ENCODE measurements around the gene TEX12.

DNA sequence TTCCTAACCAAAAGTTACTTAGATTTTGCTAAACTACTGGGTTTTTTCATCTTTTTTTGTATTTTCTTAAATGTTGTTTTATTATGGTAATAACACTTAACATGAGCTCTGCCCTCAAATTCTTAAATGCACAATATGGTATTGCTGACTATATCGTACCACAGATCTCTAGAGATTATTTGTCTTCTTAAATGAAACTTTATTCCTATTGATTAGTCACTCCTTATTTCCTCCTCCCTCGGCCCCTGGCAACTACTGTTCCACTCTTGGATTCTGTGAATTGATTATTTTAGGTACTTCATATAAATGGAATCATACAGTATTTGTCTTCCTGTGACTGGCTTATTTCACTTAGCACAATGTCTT, 113.4 kb upstream of the POU2AF2 start:
- PRO-cap: no peak

DNA sequence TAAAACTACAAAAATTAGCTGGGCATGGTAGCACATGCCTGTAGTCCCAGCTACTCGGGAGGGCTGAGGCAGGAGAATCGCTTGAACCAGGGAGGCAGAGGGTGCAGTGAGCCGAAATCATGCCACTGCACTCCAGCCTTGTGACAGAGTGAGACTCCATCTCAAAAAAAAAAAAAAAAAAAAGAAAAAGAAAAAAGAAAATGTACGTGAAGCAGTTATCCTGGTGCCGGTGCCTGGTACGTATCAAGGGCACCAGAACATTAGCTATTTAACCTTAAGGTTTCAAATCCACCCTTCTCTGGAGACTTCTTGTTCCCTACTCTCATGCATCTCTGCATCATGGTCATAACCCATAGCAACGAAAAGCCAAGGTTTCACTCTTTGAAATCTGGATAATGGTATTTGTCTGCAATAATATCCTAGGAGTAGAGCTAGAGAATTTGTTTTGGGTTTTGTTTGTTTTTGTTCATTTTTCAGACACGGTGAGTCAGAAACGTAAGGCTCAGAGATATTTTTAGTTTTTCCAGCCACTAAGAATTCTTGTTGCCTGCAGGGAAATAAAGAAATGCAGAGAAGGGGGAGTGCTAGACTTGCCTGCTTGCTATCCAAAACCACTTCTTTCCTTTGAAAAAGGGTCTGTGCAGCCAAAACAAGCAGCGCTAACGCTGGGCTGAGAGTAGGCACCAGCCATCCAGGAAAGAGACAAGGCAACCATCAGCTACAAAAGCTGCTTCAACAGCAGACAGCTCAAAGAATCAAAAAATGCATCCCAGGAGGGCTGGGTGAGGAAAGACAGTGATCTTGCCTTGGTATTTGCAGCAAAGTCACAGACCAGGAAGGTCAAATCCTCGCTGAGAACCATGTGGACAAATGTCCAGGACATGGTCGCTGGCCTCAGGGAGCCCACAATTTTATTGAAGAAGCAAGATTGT, 25.9 kb downstream of the POU2AF3 start:
- PRO-cap: no peak

DNA sequence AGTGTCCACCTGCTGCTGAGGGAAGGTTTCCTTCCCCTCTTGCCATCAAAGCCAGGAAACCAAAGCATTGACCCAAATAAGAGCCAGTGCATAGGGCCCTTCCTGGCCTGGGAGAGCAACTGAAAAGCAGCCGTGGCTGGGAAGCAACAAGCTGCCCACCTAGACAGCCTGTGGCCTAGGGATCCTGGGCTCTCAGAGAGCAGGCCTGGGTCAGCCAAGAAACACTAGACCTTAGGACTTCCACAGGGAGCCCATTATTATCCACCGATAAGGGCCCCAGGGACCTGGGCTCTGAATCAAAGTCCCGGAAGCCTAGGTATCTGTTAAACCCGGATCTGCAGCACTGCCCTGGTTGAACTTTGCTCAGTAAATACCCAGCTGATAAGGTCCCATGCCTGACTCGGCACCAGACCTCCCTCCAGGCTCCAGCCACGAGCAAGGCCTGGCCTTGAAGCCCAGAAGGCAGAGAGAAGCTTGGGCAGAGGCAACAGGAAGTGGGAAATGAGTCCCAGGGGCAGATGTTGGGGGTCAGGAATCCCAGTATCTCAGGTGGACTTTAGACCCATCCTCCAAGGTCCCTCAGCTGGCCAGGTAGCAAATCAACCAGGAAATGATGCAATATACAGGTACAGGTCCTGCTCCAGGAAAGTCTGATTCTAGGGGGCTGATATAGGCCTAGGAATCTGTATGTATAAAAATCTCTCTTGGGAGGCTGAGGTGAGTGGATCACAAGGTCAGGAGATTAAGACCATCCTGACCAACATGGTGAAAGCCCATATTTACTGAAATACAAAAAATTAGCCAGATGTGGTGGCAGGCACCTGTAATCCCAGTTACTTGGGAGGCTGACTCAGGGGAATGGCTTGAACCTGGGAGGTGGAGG, 18.8 kb downstream of the POU2AF1 start:
- PRO-cap: no peak

DNA sequence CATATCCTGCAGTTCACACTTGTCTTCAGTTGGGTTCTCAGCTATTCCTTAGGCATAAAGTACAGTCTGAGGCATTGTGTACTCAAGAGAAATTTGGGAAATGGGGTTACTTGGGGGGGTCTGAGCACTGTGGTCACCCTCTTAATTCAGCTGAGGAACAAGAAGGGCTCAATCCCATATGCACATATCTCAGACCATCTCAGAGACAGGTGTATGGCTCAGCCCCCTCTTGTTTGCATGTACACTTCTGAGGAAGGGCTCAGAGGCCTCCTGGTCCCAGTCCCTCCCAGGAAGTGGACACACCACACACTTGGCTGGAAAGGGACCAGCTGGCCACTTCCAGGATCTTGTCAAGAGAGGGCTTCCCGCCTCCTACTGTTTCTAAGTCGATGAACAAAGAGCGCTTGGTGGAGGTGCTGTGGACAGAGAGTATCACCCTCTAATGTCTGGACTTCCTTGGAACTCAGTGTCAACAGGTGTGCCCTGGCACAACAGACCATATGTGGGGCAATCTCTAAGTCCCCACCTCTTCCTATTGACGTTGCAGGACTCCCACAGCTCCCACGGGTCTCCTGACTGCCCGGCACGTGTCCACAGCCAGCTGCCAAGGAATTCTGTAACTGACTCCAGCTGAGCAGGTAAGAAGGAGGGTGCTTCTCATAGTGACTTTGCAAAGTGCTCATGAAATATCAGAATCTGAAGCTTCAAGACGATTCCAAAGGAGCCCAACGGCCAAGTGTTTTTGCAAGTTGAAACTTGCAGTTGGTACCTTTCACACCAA, 16.2 kb downstream of the POU2AF1 start:
- PRO-cap: no peak

- PRO-cap: no peak
Measured at GRCh38 chr11:111625166-111625768, 23.0 kb downstream of the SIK2 start.

DNA sequence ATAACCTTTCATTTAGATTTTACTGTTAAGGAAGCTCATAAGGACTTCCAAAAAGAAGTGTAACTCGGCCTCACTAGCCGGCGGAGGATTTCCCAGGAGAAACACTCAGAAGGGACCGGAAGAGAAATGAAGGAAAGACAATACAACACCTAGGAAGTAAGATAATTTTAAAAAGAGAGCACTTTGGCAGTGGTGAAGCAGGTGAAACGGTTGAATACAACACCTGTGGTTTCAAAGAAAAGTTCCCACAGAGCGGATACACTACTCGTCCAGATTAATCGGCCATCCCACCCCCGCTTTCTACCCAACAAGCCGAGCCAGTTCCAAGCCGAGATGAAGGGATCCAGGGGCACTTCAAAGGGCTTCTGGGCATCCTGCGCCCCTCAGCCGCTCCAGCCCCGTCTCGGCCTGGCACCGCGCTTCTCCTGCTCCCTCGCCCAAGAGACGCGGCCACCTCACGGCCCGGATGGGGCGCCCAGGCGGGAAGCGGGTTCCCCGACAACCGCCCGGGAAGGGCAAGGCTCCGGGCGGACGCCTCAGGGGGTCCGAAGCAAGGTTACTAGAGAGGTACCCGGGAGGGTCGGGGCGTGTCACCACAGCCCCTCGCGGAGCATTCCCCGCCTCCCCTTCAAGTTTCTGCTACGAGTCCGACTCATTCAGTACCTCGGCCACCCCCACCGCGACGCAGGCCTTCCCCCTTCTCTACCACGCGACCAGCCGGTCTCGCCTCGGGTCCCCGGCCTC, 523 bp downstream of the PPP2R1B start:
- PRO-cap: bidirectional peak, plus-strand start at position 630 of the sequence, minus-strand start at position 534 of the sequence

DNA sequence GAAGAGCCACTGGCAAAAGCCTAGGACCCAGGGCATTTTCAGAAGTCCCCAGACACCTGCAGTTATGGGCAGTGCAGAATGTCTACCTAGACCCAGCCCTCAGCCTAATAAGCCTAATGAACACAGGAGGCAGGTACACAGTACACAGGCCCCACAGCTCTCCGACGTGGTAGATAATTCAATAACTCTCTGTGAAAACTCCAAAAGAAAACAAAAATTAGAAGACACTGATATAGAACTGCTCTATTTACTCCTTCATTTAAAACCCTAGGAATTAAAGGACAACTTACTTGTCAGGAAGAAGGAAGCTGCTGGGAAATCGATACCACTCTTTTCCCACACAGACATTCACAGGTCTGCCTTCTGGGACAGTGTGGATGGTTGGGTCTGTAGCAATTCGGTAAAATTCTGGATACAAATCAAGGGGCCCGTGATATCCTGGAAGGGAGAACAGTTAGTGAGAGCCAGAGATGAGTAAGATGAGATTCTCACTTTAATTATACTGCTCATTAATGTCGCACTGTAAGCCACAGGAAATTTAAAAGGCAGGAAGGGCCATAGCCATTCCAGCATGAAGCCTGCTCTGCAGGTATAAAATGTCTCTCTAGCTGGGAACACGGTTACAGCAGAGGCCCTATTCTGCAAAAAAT, 34.1 kb downstream of the ALG9 start:
- PRO-cap: no peak

DNA sequence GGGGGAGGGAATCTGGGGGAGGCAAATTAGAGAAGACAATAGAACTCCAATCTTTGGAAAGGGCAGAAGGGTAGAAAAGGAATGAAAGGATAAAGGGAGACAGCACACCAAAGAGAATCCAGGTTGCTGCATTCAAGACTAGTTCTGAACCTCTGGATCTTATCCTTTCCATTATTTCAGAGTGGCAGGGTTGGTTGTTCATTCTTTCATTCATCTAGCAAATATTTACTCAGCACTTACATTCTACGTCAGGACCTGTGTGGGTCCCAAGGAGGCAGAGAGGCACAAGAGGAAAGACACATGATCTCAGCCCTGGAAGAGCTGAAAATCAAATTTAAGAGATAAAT, 5.6 kb downstream of the C11orf52 start:
- PRO-cap: no peak

DNA sequence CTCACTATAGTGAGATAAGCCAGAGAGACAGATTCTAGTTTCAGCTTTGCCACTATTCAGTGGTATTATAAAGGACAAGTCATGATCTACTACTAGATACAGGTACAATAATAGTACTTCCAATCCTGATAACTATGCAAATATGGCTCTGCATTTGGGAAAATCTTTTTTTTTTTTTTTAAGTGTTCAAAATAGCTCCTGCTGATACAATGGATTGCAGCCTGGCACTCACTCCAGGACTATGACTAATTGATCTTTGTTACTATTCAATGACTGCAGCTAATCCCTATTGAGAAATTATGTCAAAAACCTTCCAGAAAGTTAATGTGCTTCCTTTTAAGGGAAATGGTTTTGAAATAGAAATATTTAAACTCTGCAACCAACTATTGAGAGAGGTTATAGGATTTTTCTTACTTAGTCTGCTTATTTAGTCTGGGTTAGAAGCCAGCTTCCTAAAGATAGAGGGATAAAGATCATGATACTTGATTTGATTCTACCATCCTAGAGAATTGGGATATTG, 8.2 kb upstream of the DLAT start:
- PRO-cap: no peak

- PRO-cap: no peak
Measured at GRCh38 chr11:112050868-112051234, 23.0 kb downstream of the PIH1D2 start.

GRCh38 chr11:112129806-112130216, 34.1 kb downstream of the IL18 start:
- PRO-cap: no peak

DNA sequence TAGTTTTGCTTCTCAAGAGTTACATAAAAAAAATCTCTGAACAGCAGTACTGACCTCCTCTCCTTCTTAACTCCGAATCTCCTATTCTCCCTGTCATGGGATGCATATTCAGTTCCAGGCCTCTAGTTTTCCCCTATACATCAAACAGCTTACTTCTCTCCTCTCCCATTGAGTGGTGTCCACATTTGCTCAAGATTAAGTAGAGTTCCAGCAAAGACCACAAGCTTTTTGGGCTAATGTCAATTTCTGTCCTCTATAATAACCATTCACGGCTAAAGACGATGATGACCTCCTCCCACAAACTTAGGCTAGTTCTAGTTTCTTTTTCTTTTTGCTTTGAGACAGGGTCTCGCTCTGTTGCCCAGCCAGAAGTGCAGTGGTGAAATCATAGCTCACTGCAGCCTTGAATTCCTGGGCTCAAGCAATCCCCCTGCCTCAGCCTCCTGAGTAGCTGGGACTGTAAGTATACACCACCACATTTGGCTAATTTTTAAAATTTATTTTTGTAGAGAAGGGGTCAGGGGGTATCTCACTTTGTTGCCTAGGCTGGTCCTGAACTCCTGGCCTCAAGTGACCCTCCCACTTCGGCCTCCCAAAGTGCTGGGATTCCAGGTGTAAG, 19.9 kb downstream of the IL18 start:
- PRO-cap: no peak

GRCh38 chr11:112167154-112167531, at the start of gene TEX12:
Gene TEX12, plus strand, starts transcription at chr11:112167372.
- PRO-cap: no peak

DNA sequence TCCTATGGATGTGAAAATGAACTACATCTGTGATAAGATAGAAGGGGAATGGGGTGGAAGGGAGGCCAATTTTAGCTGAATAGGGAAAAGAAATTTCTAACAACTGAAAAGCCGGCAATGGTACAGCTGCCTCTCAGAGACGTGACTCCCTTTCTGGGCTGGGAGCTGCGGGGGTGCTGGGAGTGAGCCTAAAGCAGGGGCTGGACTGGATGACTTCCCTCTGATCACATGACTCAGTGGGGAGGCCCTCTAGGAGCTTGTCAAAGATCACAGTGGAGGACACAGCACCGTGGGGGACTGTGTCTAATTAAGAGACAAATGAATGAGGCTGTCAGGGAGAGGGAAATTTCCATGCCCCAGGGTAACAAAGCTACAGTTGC, 262.7 kb upstream of the PLET1 start:
- PRO-cap: no peak

DNA sequence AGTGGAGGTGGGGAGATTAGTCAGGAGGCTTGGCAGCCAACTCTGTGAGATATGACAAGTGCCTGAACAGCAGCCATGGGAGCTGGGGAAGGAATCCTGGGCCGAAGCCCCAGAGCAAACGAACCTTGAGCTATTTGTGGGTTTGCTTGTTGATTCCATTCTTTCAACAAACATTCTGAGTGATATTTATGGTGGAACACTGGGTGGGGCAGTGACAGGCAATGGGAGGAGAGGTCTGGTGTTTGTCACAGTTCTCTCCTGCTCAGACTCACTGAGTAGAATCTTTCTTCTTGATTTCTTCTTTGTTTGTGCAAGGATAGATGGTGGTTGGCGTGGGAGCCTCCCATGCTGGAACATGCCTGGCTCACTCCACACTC, 11.0 kb upstream of the NCAM1 start:
- PRO-cap: no peak

GRCh38 chr11:112962133-112962722, 1.0 kb downstream of the NCAM1 start:
- PRO-cap: unidirectional peak, minus-strand start at chr11:112962350

DNA sequence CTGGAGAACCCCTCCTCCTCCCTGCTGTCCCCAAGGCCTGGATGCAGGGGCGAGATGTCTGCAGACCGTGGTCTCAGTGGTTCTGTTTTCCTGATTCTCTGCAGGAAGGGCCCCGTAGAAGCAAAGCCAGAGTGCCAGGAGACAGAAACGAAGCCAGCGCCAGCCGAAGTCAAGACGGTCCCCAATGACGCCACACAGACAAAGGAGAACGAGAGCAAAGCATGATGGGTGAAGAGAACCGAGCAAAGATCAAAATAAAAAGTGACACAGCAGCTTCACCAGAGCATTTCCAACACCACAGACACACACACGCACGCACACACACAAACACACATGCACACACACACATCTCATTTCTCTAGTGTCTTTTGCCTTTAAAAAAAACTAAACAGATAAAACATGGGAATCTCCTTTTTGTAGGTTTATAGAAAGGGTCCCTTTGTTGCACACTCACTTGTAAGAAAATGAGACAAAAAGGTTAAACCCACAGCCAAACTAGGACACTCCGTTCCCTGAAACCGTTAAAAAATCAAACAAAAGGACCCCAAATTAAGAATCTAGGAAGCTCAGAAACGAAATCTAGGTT, 39.1 kb upstream of the TTC12 start:
- PRO-cap: no peak

DNA sequence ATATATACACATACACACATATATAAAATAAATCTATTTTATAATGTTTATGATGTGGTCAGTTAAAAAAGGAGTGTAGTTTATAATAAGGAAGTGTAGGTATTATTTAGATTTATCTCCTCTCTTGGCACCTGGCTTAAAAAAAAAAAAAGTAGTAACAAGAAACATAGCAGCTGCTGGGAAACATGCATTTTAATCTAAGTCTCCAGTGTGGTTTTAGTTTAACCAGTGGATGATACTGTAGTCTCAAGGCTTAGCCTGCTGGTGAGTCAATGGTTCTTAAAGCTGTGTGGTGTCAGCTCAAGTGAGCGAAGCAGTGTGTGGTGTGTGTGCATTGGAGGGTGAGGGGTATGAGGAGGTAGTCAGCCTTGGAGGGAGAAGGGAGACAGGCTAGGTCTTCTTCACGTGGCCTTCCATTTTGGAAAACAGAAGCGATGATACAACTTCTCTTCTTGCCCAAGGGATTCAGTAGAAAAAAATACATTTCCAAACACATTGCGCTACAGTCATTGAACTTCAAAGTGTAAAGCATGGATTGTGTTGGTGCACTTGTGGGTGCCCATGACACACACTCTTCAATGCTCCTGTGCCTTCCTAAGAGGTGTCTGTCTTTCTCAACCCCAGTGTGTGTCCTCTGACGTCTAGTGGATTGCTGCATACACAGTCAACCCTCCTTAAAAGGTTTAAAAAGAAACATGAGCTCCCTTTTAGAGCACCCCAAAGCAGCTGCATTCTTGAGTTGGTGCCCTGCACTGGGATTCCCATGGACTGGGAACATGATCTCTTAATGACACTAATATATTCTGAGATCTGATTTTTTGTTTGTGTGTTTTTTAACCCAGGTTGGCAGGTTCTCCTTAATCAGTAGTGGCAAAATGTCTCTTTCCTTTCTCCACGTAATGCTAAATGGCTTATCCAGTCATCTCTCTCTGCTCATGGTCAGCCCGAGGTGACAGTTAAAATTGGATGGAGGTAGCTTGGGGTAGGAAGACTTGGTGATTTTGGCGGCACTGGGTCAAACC, 40.1 kb downstream of the ZBTB16 start:
- PRO-cap: no peak

DNA sequence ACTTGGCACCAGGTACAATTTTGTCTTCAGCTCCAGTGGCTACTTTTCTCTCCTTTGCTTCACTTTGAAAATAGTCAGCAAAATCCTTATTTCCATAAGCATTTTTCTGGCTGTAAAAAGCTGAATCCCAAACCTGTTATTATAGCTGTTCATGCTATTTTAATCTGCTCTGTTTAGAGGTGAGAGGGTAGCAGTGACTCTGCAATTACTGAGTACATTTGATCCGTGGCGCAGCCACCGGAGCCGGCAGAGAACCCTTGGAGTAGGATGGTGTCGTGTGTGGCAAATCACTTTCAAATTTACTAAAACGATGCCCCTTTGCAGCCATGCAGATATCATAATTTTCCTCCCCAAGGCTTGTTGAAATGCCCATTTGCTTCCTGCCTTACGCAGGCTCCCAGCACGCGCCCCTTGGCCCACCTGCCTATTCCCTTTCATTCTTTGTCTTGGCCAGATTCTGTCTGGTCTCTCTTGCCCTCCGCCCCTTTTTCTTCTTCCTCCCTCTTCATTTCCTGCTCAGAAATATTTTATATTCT, 69.7 kb downstream of the ZBTB16 start:
- PRO-cap: no peak

GRCh38 chr11:114155030-114155604, 95.6 kb downstream of the ZBTB16 start:
- PRO-cap: no peak